Kidney epithelial cell (primary cell): ENCODE results near the gene ERN1.

GRCh38 chr17:63701818-63702679 is 2.1 kb upstream of the LIMD2 start:
- RAMPAGE, long total RNA, result no peak
- RRBS, result no CpG with 5 or more reads among the region's 20 CpGs

DNA sequence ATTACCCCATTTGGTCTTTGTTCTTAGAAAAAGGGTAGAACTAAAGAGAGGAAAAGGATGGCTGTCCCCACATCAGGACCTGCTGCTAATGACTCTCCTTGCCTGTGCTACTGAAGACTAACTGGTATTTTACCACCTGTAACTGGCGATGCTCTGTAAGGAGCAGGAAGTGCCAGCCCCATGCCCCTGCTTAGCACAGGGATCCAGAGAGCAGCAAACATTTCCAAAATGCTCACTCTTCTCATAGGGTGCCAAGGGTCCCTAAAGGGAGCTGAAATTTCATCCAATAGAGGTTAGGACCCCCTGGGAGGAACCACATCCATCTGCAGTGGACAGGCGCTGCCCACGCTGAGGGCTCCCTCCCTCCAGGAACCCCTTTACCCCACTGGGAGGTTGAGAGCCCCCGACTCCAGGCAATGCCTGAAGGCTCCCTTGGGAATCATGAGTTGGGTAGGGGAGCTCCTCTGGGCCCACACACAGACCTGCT is 6.9 kb upstream of the LIMD2 start:
- RAMPAGE, long total RNA, result no peak
- RRBS, result no CpG with 5 or more reads among the region's 4 CpGs

GRCh38 chr17:63718716-63719220 is 18.8 kb upstream of the LIMD2 start:
- RAMPAGE, long total RNA, result no peak
- RRBS, result no CpG with 5 or more reads among the region's 5 CpGs

GRCh38 chr17:63745524-63746311 is 4.1 kb upstream of the STRADA start:
- RAMPAGE, long total RNA, result no peak
- RRBS, result no CpG with 5 or more reads among the region's 6 CpGs

DNA sequence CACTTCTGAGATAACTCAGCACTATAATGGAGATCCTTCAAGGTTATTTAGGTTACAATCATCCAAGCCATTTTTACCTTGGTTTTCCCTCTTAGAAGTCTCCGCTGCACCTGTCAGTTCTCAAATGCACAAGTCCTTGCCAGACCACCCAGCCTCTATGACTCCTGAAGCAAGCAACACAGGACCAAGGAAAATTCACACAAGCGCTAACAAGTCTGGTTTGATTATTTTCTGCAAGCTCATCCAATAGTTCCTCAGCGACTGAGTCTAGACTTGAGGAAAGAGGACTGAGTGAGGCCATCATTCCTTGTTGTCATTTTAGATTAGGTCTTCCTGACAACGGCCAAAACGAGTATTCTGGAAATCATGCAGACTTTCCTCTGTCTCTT is 703 bp downstream of the CCDC47 start:
- RAMPAGE, long total RNA, result no peak
- RRBS, result no CpG with 5 or more reads among the region's 5 CpGs

- RAMPAGE, long total RNA, result no peak
Observed at GRCh38 chr17:63818633-63819073, 8.6 kb upstream of the PSMC5 start.

DNA sequence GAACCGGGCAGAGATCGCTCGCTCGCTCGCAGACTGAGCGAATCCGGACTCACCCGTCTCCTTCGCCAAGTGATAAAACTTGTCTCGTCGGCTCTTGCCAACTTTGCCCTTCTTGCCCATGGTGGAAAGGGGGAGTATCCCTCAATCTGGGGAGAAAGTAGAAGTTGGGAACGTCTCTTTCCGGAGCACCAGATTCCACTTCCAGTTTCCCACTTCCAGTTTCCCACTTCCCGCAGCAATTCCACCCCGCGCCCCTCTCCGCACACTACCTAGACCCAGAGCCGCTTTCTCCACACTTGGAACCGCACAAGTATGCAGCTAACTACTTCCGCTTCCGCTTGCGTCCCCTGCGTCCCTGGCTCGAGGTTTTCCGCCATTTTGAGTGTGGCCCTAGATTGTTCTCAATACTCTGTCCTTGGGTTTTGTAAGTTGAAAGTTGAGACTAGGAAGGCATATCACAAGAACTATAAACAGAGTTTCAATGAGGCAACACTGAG is 400 bp upstream of the PSMC5 start:
- RAMPAGE, long total RNA, result start-site peak on the minus strand centred at position 292 of the sequence, 18 bp wide, 77 and 94 reads in 2 replicates
- RRBS, result under 1% methylated on average over 6 of the region's 25 CpGs

DNA sequence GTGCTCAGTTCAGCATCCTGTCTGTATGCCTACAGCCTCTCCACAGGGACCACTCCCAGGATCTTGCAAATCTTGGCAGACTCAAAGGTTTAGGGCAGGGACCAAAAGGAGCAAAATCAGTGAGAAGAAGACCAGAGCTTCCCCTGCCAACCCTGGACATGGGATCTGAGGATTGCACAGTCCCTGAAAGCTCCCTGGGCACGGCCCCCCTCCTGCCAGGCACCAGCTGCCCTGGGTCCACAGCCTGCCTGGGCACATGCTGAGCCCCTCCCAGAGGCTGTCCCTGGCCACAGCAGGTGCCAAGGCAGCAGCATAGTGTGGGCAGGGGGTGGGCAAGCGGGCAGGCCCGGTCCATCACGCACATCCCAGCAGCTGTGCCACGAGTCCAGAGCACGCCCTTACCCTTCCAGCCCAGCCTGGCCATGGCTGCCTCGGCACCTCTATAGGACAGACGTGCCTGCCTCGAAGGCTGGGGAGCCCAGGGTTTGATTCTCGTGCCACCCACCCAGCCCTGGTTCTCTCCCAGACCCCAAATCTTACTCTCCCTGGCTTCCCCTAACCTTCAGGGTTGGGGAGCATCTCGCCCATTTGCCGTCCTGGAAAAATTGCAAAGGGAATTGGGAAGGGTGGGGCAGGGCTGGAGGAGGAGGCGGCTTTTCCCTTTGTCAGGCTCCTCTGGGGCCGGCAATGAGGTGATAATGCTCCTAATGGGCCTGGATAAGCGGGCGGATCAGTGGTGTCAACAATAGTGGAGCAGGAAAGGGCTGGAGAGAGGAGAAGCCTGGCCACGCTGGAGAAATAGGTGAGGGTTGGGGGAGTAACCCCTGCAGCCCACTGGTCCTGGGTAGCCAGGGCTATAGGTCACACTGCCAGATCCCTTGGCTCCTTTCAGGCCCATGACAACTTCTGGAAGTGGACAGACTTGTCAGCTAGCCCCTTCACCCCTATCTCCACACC is 12.5 kb downstream of the SCN4A start:
- RAMPAGE, long total RNA, result no peak
- RRBS, result no CpG with 5 or more reads among the region's 17 CpGs

- RAMPAGE, long total RNA, result no peak
- RRBS, result 91% methylated on average over 2 of the region's 7 CpGs
Observed at GRCh38 chr17:63962864-63963544, 9.7 kb downstream of the SCN4A start.

GRCh38 chr17:63976831-63977196 is 4.1 kb upstream of the SCN4A start:
- RAMPAGE, long total RNA, result no peak
- RRBS, result no CpG with 5 or more reads among the region's 4 CpGs

DNA sequence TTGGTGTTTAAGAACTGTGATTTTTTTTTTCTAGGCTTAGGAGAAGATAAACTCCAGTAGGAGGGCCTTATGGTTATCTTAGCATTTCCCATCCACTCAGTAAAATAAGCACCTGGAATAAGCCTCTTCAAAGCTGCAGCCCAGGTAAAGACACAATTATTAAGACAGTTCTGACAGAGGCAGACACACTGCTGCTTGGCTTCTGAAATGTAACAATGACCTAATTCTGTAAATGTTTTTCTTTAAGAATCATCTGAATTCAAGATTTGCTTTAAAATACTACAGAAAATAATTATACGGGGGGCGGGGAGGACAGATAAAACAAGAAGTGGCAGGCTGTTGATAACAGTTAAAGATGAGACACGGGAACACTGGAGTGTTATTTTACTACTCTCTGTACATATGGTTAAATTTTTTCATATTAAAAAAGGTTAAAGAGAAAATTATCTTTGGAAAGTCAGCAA is 47.1 kb downstream of the ERN1 start:
- RAMPAGE, long total RNA, result no peak
- RRBS, result no CpG with 5 or more reads among the region's 3 CpGs

GRCh38 chr17:64129529-64130242 is at the start of gene ERN1:
Gene ERN1, minus strand, starts transcription at chr17:64130144.
- RAMPAGE, long total RNA, result no peak
- RRBS, result under 1% methylated on average over 33 of the region's 96 CpGs

DNA sequence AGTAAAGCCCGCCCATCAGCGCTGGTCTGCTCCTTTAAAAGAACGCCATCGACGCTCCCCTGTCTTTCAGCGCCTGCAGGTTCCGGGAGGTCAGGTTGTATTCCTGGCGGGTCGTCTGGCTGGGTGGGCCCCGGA is 15.8 kb upstream of the ERN1 start:
- RAMPAGE, long total RNA, result no peak
- RRBS, result under 1% methylated on average over 4 of the region's 10 CpGs

- RAMPAGE, long total RNA, result no peak
- RRBS, result no CpG with 5 or more reads among the region's 6 CpGs
Observed at GRCh38 chr17:64159242-64159613, 29.3 kb upstream of the ERN1 start.

- RAMPAGE, long total RNA, result no peak
- RRBS, result no CpG with 5 or more reads among the region's 2 CpGs
Observed at GRCh38 chr17:64264894-64265349, 1.9 kb upstream of the TEX2 start.

GRCh38 chr17:64418495-64419009 is 27.9 kb upstream of the PECAM1 start:
- RAMPAGE, long total RNA, result no peak
- RRBS, result no CpG with 5 or more reads among the region's 12 CpGs

- RAMPAGE, long total RNA, result no peak
- RRBS, result no CpG with 5 or more reads among the region's 7 CpGs
Observed at GRCh38 chr17:64499672-64500429, 3.0 kb upstream of the POLG2 start.

- RAMPAGE, long total RNA, result no peak
- RRBS, result no CpG with 5 or more reads among the region's 7 CpGs
Observed at GRCh38 chr17:64531721-64532340, 25.1 kb downstream of the CEP95 start.

- RAMPAGE, long total RNA, result no peak
- RRBS, result no CpG with 5 or more reads among the region's 3 CpGs
Observed at GRCh38 chr17:64545504-64546319, 38.9 kb downstream of the CEP95 start.

GRCh38 chr17:64619949-64620792 is 41.9 kb downstream of the SMURF2 start:
- RAMPAGE, long total RNA, result no peak
- RRBS, result no CpG with 5 or more reads among the region's 5 CpGs